A375 (cell line): ENCODE measurements around a stretch of chr9.

DNA sequence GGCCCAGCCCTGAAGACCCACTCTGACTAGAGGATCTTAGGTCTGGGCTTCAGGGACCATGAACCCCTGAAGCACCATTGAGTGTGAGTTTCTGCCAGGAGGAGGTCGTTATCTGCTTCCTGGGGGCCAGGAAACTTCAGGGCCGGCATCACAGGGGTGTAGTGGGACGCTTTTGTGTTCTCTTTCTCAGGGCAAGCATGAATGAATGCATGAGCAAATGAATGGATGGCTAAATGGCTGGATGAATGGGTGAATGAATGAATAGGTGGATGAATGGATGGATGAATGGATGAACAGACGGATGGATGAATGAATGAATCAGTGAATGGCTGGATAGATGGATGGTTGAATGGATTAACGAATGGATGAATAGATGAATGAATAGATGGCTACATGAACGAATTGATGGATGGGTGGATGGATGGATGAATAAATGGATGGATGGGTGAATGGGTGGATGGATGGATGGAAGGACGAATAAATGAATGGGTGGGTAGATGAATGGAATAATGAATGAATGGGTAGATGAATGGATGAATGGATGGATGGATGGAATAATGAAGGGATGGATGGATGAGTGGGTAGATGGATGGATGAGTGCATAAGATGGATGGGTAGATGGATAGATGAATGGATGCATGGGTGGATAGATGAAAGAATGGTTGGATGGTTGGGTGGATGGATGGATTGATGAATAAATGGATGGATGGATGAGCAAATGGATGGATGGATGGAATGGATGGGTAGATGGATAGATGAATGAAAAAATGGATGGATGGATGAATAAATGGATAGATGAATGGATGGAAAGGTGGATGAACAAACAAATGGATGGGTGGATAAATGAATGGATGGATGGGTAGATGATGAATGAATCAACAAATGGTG is 85.0 kb downstream of the PHF2 start:
- RAMPAGE, long total RNA, result no peak

GRCh38 chr9:93821468-93821835 is 133.7 kb downstream of the BARX1 start:
- RAMPAGE, long total RNA, result no peak

DNA sequence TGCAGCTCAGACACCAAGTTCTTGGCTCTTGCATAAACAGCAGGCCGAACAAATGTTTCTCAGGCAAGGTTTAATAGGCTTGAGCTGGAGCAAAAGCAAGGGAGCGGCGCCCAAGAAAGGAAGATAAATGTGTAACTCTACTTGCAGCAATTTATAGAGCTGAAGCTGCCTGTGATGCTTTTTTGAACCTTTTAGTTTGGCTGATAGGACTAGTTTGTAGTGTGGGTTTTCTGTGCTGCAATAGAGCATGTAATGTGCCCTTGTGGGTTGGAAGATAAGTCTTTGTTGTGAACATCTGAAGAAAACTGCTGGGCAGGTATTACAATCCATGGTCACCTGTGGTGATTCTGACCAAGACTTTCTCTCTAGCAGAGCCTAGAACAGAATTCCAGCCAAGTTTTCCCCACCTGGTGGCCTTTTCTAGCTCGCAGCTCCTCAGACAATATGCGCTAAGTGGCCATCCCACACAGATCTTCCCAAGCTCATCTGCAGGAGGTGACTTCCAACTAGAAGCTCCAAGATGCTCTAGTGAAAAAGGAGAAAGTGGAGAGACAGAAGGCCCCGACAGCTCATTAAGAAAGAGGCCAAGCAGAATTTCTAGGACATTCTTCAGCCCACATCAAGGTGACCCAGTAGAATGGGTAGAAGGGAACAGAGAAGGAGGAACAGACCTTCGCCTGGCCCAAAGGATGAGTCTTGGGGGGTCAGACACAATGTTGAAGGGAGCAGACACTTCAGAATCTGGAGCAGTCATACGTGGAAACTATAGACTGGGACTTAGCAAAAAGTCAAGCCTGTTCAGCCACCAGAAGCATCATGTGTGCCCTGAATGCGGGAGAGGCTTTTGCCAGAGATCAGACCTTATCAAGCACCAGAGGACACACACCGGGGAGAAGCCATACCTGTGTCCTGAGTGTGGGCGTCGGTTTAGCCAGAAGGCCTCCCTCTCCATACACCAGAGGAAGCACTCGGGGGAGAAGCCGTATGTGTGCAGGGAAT is 28.7 kb downstream of the NUTM2F start:
- RAMPAGE, long total RNA, result no peak

DNA sequence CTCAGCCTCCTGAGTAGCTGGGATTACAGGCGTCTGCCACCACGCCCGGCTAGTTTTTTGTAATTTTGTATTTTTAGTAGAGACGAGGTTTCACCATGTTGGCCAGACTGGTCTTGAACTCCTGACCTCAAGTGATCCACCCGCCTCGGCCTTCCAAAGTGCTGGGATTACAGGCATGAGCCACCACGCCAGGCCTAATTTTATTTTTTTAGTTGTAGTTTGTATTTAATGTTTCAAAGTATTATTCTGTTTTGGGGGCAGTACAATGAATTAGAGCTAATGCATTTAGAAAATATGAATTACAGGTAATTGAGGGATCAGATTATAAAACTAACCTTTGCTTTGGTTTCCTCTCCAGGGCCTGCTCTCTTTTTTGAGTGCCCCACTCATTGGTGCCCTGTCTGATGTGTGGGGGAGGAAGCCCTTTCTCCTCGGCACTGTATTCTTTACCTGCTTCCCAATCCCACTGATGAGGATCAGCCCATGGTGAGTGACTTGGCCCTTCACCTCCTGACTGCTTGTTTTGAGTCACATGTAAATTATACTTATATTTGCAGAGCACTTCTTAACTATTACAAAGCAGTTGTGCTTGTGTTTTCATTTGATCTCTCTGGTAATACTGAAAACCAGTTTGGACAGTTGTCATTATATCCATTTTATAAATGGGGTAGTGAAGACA is 63.8 kb downstream of the MFSD14B start:
- RAMPAGE, long total RNA, result no peak

- RAMPAGE, long total RNA, result no peak
Observed at GRCh38 chr9:94649079-94649753, 9.9 kb upstream of the FBP1 start.

DNA sequence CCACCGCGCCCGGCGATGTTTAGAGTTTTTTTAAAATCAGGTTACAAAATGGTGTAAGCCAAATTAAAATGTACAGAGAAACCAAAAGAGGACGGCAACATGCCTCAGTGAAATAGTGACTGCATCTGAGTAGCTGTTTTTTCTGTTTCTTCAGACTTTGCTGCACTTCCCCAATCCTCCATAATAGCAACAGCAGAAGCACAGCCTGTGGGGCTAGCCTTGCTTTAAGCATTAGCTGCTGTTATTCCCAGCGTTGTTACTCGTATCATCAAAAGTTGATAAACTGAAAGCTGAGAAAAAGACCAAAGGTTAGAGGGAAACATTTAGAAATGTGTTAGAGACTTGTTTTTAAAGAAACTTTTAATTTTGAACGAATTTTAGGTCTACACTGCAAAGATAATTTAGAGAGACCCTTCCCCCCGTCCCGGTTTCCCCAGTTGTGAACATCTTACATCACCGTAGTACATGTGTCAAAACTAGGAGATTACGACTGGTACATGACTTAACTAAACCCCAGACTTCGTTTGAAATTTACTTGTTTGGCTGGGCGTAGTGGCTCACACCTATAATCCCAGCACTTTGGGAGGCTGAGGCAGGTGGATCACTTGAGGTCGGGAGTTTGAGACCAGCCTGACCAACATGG is 28.3 kb upstream of the FBP1 start:
- RAMPAGE, long total RNA, result no peak

- RAMPAGE, long total RNA, result no peak
Observed at GRCh38 chr9:94759979-94760545, 33.6 kb downstream of the AOPEP start.

GRCh38 chr9:94812086-94813113 is 85.9 kb downstream of the AOPEP start:
- RAMPAGE, long total RNA, result no peak

DNA sequence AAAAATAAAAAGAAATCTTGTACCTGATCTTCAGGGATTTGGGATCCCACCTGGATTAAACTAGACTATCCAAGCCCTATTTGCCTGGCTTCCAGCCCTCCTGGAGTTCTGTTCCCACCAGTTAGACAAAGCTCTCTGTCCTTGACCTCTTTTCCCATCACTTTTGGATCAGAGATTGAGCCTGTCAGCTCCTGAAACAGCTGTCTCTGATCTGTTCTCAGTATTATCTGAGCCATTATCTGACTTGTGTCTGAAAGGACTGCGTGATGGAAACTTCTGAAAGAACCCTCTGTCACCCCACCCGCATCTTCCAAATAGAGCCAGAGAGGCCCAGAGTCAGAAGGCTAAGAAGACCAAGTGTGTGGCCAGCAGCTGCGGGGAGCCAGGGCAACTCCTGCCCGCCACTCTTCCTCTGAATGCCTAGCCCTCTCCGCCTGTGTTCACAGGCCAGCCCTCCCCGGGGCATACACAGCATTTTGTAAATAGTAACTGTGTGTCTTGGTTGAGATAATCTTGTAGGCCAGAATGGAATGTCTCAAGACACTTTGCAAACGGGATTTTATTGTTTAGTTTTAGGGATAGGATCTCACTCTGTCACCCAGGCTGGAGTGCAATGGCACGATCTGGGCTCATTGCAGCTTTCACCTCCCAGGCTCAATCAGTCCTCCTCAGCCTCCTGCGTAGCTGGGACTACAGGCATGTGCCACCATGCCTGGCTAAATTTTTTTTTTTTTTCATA is 92.7 kb downstream of the AOPEP start:
- RAMPAGE, long total RNA, result no peak

GRCh38 chr9:94870812-94871518 is 144.5 kb downstream of the AOPEP start:
- RAMPAGE, long total RNA, result no peak

GRCh38 chr9:94966007-94966648 is 239.6 kb downstream of the AOPEP start:
- RAMPAGE, long total RNA, result no peak

DNA sequence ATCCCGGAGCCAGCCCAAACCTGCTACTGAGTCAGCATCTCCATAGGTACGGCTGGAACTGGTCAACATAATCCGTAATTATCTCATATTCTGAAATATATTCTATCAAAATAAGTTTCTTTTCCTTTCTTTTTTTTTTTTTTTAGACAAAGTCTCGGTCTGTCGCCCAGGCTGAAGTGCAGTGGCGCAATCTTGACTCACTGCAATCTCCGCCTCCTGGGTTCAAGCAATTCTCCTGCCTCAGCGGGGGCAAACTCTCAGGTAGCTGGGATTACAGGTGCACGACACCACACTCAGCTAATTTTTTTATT is 262.2 kb downstream of the AOPEP start:
- RAMPAGE, long total RNA, result no peak

DNA sequence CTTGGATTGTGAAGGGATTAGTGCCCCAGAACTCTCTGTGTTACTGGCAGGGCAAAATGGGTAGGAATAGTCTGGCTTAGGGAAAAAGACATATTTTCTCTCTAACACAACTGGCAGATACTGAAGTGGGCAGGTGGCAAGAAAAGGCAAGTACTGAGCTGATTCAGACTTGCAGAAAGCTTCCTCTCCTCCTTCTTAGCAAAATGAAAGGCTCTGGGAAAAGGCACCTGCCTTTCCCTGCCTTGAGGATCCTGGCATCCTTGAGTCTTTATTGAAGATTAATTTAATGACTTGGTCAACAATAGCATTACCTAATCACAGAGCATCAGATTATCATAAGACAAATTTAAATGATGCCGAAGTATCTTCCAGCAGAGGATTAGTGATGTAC is 294.7 kb downstream of the AOPEP start:
- RAMPAGE, long total RNA, result no peak

DNA sequence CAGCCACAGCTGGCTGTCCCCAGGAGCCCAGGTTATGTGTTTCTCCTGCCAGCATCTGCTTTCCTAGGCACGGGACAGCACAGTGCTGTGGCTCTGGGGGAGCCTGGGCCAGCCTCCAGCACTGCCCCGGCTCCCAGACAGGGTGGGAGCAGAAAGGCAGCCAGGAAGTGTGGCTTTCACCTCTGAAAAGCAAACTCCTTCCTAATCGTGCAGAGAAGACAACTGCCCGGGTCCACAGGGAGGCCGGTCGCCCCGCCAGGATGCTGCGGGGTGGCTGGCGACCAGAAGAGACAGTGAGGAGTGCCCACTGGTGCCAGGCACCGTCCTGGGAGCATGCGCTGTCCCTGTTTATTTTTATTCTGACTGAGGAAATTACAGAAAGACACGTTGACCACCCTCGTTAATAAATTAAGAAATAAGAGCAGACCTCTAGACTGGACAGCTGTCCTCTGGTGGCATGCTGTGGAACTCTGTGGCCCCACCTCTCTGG is 240.3 kb downstream of the FANCC start:
- RAMPAGE, long total RNA, result no peak

- RAMPAGE, long total RNA, result no peak
Observed at GRCh38 chr9:95084885-95085402, 232.6 kb downstream of the FANCC start.

DNA sequence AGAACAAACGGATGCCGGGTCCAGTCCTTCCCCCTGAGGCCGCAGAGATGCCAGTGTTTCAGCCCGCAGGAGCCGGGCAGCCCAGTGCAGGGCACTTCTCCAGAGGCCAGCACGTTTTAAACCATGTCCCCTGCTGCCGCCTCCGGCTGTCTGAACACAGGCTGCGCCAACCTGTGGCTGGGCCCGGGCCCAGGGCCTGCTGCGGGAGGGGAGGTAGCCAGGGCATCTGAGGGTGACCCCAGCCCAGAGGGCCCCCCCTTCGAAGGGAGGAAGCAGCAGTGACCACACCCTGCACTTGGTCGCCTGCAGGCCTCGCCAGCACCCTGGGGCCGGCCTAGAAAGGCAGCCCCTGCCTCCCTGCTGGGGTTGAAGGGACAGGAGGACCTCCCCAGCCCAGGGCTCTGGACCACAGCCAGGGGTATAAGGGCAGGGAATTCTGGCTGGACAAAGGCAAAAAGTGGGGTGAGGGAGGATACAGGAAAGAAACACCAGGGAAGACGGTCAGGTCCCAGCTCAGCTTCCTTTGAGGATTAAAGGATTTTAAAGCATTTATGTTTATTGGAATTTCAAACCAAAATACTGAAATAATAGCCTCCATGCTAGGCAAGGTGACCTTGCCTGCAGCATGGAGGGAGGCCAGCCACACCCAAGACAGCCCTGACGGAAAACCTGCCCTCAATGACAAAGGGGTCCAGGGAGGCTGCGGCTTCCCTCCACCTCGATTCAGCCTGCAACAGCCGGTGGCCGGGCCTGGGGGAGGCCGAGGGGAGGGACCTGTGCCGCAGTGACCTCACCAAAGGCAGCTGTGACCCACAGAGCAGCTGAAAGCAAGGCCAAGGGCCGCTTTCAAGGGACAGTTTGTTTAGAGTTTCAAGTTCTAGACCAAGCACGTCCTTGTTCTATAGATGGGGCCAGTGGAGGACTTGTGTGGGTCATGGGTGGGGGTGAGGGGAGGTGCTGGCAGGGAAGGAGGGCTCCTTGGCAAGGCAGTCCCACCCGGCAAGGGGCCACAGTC is 226.9 kb downstream of the FANCC start:
- RAMPAGE, long total RNA, result no peak

DNA sequence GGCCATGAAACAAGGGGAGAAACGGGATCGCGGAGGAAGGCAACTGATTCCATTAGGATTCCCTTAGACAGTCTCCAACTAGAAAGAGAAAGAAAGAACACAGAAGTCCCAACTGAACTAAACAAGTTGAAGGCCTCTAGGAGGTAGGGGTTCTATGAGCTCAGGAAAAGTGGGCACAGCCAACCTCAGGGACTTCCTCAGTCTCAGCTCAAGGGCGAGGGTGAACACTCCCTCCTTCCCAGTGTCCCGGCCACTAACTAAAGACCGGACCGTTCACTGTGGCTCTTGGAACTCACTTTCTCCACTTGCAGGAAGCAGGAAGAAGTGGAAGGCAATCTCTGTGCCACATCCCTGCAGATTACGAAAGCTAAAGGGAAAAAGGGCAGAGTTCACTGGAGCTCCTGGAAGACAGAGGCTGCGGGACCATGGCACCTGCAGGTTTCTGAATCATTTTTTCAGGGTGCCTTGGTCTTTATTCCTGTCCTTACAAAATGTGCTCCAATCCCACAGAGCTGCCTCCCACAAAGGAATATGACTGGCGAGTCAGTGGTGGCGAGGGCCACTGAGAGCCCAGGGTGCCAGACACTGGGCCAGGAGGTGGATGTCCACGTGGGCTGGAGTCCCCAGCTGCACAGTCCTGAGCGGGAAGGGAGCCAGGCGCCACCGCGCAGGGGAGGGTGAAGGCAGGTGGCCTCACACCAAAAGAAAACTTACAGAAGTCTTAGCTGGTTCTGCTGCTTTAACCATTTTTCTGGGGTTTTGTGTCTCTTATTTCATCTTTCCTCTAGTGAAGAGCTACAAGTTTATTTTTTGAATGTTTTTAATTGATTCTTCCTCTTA is 183.1 kb downstream of the FANCC start:
- RAMPAGE, long total RNA, result no peak

DNA sequence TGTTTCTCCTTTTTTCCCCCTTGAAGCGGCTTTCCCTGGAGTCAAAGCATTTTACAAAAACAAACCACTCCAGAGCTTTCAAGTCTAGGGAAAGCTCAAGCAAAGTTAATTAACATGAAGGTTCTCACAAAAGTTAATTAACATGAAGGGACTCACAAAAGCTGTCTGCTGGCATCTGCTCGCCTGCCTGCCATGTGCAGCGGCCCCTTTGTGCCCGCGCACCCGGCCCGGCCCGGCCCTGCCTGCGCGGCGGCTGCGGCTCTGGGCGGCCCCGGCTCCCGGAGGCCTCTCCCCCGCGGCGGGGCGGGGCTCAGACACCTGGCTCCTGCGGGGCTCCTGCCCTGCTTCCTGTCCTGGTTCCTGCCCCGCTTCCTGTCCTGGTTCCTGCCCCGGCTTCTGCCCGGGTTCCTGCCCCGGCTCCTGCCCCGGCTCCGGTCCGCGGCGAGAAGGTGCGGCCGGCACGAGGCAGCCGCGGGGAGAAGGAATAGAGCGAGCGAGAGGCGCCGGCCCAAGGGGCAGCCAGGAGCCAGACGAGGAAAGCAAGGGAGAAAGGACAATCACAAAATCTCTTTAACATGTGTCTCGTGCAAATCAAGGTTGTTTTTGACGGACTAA is 82.4 kb downstream of the PTCH1 start:
- RAMPAGE, long total RNA, result no peak

GRCh38 chr9:95446932-95447270 is 62.2 kb downstream of the PTCH1 start:
- RAMPAGE, long total RNA, result no peak

GRCh38 chr9:95831487-95832133 is 43.9 kb upstream of the ERCC6L2 start:
- RAMPAGE, long total RNA, result no peak